Measurements from ENCODE around the genes SSR2, LAMTOR2, PMF1, SMG5 and VHLL.

DNA sequence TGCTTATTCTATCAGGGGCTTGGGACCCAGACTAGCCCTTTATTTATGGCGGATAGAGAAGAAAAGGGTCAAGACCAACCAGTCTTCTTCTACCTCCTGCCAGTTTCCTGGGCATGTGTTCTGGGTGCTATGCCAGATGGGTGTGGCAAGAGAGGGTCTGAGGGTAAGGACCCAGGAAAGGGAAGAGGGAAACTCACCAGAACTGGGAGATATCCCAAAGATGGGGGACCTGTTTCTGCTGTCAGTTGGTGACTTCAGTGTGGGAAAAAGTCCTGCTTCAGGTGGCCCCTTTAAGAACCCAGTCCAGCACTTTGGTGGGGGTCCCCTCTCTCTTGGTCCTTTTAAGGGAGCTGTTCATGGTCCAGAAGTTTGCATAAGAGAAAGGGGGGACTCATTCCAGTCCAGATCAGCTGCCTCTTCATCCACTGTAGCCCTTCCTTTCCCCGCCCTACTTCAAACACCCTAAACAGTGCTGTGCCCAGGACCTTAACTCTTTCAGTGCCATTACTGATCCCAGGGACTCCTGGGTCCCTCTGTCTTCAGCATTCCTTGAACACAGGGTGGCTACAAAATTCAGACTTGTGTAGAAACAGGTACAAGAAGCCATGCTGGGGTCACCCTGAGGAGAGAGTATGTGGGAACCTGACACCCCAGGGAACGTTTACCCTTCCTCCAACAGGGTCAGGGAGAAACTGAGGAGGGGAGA, 18.4 kb downstream of the SSR2 start:
- PRO-cap = no peak
- RAMPAGE, long total RNA, 2 experiments = no peak in any of the 2 experiments

DNA sequence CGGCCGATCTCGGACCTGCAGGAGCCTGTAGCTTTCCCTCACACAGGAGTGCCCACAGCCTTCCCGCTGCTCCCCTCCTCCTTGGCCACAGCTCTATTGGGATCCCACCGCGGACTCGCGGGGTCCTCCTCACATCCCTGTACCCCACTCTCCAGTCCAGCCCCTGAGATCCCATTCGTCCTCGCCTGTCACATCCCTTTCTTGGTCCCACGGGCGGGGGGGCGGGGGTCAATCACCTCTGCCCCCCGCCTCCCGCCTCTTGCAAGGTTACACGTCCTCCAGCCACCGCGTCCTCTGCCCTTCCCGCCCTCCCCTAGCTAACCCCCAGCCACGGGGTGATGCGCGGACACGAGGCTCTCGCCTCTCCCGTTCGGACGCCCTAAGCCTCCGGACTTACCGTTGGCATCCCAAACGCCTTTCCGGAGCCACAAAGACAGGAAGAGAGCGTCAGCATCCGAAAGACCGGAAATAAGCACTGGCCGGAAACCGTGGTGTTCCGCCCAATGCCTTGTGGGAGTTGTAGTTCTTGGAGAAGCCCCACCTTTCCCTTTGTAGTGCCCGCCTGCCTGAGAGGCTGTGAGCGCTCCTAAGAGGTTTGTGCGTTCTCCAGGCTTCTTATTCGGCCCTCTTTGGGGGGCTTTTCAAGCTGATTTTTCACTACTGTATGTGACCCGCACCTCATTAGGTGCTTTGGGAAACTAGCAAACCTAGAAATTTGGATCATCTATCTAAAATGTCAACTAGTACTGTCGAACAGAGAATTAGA, at the start of gene SSR2:
TSS of gene SSR2 (minus strand) at position 461 of the 766 bp plus-strand sequence.
- PRO-cap = bidirectional peak, plus-strand start at position 552 of the sequence, minus-strand start at position 421 of the sequence
- RAMPAGE, long total RNA, 2 experiments = start-site peak on the minus strand in 2 of 2 experiments, centred at positions 432 to 433 of the sequence, 855 to 1,907 reads per replicate

GRCh38 chr1:156036350-156036761, 15.6 kb upstream of the SSR2 start:
- PRO-cap = no peak
- RAMPAGE, long total RNA, 2 experiments = no peak in any of the 2 experiments

DNA sequence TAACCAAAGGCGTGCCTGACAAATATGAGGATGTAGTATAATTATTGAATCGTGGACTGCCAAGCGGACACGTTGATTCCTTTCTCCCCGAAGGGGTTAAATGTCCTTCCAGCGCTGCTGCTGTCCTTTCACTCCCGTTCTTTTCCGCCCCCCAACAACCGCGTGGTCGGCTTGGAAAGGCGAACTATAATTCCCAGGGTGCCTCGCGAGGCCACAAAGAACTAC, 188 bp upstream of the LAMTOR2 start:
- PRO-cap = bidirectional peak, plus-strand start outside the sequence, minus-strand start at position 156 of the sequence
- RAMPAGE, long total RNA, 2 experiments = no peak in any of the 2 experiments

- PRO-cap = bidirectional peak, plus-strand start at chr1:156054802, minus-strand start at chr1:156054637
- RAMPAGE, long total RNA, 2 experiments = start-site peak on the plus strand in 2 of 2 experiments, at chr1:156054780-156054850 at its widest, 675 to 929 reads per replicate
Measured at GRCh38 chr1:156054707-156054929, at the start of gene LAMTOR2. TSS of gene LAMTOR2 (plus strand) at chr1:156054782.

DNA sequence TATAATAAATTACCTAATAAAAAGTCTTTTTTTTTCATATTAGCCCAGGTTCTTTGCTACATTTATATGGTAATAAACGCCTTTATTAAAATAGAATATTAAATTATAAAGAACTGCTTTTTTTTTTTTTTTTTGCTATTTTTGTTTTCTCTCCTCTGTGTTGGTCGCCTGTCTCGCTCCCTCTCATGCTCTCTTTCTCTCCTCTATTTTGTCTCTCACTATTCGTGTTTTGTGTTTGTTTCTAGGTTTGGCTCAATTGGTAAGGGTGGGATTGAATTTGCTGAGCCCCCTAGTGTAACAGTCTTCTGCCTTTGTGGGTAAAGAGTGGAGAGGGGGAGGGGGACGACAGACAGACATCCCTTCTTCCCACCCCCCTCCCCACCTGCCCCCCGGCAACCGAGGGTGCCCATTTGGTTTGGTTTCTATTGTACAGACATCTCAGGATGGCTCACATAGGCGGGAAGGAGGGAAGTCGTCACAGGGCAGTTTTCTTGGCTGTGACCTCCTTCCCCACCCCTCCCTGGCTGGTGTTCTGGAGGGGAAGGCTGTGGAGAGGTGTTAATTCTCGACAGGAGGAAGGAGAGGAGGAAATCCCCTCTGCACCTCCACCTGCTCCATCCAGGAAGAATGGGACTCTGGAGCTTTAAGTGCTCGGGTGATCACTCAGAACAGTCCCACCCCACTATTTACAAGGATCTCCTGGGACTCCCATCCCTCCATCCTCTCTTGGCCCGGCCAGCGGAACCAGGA, 7.8 kb downstream of the MEX3A start:
- PRO-cap = no peak
- RAMPAGE, long total RNA, 2 experiments = no peak in any of the 2 experiments

- PRO-cap = no peak
- RAMPAGE, long total RNA, 2 experiments = no peak in any of the 2 experiments
Measured at GRCh38 chr1:156095895-156096965, 14.0 kb upstream of the MEX3A start.

- PRO-cap = bidirectional peak, plus-strand start at chr1:156123688, minus-strand start at chr1:156123373; bidirectional peak, plus-strand start at chr1:156124011, minus-strand start at chr1:156123823
- RAMPAGE, long total RNA, 2 experiments = no peak in any of the 2 experiments
Measured at GRCh38 chr1:156123591-156124342, 9.3 kb downstream of the LMNA start.

GRCh38 chr1:156181480-156182169, 12.3 kb upstream of the SLC25A44 start:
- PRO-cap = no peak
- RAMPAGE, long total RNA, 2 experiments = no peak in any of the 2 experiments

DNA sequence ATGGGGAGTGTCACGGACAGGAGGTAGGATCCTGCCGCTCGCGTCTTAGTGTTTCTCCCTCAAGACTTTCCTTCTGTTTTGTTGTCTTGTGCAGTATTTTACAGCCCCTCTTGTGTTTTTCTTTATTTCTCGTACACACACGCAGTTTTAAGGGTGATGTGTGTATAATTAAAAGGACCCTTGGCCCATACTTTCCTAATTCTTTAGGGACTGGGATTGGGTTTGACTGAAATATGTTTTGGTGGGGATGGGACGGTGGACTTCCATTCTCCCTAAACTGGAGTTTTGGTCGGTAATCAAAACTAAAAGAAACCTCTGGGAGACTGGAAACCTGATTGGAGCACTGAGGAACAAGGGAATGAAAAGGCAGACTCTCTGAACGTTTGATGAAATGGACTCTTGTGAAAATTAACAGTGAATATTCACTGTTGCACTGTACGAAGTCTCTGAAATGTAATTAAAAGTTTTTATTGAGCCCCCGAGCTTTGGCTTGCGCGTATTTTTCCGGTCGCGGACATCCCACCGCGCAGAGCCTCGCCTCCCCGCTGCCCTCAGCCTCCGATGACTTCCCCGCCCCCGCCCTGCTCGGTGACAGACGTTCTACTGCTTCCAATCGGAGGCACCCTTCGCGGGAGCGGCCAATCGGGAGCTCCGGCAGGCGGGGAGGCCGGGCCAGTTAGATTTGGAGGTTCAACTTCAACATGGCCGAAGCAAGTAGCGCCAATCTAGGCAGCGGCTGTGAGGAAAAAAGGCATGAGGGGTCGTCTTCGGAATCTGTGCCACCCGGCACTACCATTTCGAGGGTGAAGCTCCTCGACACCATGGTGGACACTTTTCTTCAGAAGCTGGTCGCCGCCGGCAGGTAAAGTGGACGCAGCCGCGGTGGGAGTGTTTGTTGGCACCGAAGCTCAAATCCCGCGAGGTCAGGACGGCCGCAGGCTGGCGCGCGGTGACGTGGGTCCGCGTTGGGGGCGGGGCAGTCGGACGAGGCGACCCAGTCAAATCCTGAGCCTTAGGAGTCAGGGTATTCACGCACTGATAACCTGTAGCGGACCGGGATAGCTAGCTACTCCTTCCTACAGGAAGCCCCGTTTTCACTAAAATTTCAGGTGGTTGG, at the start of gene PMF1:
TSS of gene PMF1 (plus strand) at position 693 of the 1,117 bp plus-strand sequence.
- PRO-cap = bidirectional peak, plus-strand start at position 693 of the sequence, minus-strand start at position 563 of the sequence; bidirectional peak, plus-strand start at position 965 of the sequence, minus-strand start at position 927 of the sequence
- RAMPAGE, long total RNA, 2 experiments = start-site peak on the plus strand in 1 of 2 experiments, centred at position 687 of the sequence, 297 reads per replicate

- PRO-cap = no peak
- RAMPAGE, long total RNA, 2 experiments = no peak in any of the 2 experiments
Measured at GRCh38 chr1:156246922-156247297, 946 bp downstream of the PAQR6 start.

DNA sequence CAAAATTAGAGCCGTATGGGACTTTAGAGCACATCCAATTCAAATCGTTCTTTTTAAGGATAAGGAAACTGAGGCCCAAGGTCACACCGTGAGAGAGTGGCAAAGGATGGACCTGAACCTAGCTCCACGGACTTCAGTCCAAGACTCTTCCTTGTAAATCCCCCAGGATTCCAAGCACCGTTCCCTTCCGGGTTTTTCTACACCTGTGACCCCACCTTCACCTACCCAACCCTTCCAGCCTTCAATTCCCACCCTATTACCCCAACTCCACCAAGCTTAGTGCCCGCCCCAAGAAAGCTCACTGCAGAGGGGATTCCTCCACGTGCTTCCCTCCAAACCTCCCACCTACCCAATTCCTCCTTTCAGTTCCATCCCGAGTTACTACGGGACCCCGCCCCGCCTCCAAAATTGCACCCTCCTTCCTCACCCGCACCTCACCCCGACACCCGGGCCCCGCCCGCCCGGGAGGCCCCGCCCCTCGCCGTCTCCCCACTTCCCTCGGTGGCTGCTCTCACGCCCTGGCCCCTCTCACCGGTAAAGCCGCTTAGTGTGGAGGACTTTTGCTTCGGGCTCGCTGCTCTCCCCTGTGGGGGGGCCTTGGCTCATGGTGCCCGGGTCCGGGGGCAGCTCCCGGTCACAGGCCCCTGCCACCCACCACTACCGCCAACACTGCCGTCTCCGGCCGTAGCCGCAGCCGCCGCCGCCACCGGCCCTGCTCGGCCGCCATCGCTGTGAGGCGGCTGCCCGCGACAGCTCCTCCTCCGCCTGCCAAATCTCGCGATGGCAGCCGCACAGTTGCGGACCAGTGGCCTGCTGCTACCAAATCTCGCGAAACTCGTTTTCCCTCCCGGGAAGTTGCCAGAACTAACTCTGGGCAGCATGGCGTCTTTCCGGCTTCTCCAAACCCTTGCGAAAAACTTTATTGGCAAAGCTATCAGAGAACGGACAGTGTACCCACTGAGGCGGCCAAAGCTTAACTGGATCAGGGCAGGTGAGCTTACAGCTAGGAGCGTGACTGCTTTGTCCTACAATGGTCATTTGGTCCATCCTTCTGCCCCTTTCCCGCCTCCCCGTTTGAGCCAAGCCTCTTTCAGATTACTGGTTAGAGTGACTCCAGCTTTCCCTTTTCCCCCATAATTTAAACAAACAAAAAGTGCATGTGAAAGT, at the start of gene SMG5:
TSS of gene SMG5 (minus strand) at position 751 of the 1,167 bp plus-strand sequence.
- PRO-cap = unidirectional peak, plus-strand start at position 537 of the sequence; bidirectional peak, plus-strand start at position 861 of the sequence, minus-strand start at position 733 of the sequence
- RAMPAGE, long total RNA, 2 experiments = start-site peak on the plus strand in 2 of 2 experiments, centred at positions 862 to 944 of the sequence, 7 to 15 reads per replicate; start-site peak on the minus strand in 2 of 2 experiments, centred at positions 741 to 742 of the sequence, 260 to 272 reads per replicate

DNA sequence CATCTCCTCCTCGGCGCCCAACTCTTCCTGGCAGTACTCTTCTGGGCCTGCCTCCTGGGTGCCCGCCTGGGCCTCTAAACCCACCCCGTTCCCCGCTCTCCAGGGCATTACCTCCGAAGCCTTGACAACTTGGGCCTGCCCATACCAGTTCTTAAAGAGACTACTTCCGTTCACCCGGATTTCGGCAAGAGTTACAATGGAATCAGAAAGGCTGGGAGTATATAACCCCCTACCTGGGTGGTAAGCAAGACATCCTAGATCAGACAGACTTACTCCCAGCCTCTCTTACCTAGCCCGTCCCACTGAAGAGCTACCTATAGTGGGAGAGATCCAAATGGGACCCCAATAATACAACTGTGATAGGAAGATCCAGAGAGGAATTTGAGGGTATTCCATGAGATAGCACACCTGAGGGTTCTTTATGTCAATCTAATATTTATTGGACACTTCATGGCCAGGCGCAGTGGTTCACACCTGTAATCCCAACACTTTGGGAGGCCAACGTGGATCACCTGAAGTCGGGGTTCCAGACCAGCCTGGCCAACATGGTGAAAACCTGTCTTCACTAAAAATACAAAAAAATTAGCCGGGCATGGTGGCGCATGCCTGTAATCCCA, at the start of gene VHLL:
TSS of gene VHLL (minus strand) at position 226 of the 617 bp plus-strand sequence.
- PRO-cap = no peak
- RAMPAGE, long total RNA, 2 experiments = no peak in any of the 2 experiments

- PRO-cap = no peak
- RAMPAGE, long total RNA, 2 experiments = no peak in any of the 2 experiments
Measured at GRCh38 chr1:156356901-156357443, 12.0 kb upstream of the RHBG start.

DNA sequence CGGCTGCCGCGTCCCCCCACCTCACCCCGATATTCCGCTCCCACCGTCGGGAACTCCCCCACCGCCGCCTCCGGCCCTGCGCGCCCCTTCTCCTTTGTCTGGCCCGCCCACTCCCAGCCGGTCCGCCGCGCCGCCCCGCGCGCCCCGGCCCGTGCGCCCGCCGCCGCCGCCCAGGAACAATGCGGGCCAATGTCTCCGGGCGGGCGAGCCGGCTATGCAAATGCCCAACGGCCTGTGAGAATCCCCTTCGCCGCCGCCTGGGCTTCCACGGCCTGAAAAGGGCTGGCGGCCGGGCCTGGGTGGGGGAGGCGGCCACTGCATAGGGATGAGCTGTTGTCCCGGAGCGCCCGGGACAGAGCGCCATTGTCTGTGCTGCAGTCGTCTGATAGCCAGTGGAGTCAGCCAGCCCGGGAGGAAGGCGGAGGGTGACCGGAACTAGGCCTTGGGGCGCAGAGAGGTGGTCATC, 19.4 kb downstream of the RHBG start:
- PRO-cap = no peak
- RAMPAGE, long total RNA, 2 experiments = no peak in any of the 2 experiments

GRCh38 chr1:156463569-156464365, 36.8 kb downstream of the MEF2D start:
- PRO-cap = bidirectional peak, plus-strand start at chr1:156464129, minus-strand start at chr1:156464100
- RAMPAGE, long total RNA, 2 experiments = no peak in any of the 2 experiments

GRCh38 chr1:156464366-156465295, 35.9 kb downstream of the MEF2D start:
- PRO-cap = bidirectional peak, plus-strand start at chr1:156464613, minus-strand start at chr1:156464488; bidirectional peak, plus-strand start at chr1:156465207, minus-strand start at chr1:156465171
- RAMPAGE, long total RNA, 2 experiments = no peak in any of the 2 experiments

- PRO-cap = no peak
- RAMPAGE, long total RNA, 2 experiments = no peak in any of the 2 experiments
Measured at GRCh38 chr1:156467710-156468322, 32.8 kb downstream of the MEF2D start.

- PRO-cap = unidirectional peak, plus-strand start at chr1:156476453; unidirectional peak, minus-strand start at chr1:156476500
- RAMPAGE, long total RNA, 2 experiments = no peak in any of the 2 experiments
Measured at GRCh38 chr1:156476014-156476893, 24.3 kb downstream of the MEF2D start.

DNA sequence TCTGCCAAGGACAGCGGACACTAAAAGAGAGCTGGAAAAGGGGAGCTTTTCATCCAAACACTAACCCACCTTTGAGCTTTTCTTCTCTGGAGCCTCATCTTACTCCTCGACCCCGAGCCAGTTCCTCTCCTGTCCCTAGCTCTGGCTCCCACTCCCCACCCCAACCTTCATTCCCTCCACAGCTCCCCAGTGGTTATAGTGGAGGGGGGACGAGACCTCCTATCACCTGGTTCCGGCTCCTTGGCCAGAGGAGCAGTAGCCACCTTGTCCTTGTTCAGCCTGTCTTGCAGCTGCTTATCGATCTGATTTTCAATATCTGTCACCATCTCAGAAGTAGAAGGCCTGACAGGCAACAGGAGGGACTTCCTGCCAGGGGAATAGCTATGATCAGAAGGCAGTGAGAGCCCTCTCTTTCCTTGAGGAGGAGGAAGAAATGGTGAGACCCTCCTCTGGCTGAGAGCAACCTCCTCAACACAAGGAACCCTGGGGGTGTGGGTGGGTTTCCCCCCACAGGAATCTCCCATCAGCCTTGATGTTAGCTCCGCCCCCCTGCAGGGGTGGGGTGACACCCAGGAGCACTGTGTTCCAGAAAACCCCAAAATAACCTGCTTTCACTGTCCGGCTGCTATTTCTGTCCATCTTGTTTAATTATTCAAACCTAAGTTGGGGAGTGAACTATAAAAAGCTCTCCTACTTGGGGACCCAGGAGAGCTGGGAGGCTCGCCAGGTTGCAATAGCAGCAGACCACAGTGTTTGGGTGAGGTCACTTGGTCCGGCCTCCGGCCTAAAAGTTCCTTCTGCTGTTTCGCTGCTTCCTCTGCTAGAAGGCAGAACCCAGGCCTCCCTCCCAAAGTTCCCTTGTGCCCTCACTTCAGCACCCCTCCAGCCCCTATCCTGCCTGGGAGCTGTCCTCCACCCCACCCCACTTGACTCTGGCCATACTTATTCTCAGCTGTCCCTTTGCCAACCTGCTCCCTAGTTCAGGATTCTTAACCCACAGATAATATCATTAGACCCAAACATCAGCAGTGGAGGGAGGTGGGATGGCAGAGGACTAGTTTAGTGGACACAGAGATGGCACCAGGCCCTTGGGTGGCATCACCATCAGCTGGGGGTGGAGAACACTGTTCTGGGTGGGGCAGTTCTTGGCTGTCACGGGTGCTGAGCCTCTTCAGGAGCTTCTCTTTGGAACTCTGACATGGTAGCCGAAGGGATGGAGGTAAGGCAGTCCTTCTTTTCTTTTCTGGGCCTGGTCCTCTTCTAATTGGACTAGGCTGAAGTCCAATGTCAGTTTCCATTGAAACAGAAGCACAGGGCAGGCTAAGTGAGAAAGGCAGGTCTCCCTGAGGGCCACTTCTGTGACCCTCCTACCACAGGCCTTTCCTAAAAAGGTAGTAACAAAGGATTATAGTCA, 7.9 kb upstream of the MEF2D start:
- PRO-cap = bidirectional peak, plus-strand start at position 766 of the sequence, minus-strand start at position 475 of the sequence
- RAMPAGE, long total RNA, 2 experiments = no peak in any of the 2 experiments

Data from prostate gland (tissue), 2 donors.